HTERT-HM (cell line): ENCODE measurements around a stretch of chr6.

DNA sequence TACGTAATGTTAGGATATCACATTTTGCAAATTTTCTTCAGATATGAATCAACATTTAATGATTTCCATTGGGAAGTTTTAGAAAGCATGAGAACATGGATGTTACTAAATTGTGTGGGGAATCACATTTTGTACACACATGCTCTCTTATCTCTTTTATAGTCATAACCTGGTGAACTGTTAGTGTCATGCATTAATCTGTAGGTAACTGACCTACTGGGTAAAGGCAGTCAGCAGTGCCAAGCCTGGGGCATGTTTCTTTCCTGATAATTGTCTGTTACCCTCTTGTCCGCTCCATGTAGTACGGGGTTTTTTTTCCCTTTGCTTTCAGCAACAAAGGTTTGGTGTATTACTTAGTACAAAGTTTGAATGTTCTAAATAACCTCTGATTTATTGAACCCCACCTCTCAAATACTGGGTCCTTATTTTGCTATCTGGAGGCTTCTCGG is 498.9 kb downstream of the TFAP2B start:
- RRBS, result no CpG with 5 or more reads among the region's 4 CpGs

DNA sequence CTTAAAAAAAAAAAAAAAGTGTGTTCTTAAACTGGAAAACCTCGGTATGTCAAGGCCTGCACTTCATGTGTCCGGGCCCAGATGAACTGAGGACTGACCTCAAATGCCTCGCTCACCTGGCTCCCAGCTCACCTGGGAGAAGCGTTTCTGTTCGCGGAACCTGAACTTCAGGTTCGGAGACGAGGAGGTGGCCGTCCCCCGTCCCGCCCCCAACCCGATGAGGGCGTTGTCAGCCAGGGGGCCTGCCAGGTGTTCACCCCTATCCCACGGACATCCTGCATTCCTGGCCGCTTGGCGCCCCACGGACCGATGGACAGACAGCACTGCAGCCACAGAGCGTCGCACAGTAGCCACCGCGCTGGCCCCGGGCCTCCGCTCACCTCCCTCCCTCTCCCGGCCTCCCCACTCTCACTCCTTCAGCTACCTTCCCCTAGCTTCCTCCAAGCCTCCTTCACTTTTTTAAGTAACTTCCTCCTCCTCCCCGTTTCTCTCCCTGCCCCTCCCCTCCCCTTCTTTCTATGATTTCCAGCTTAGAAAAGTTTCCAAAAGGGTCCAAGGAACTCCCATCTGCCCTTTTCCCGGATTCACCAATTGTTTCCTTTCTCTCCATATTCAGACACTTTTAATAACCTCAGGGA is 22.6 kb upstream of the MCM3 start:
- RRBS, result 7% methylated on average over 1 of the region's 27 CpGs

GRCh38 chr6:52362306-52363393 is 699 bp downstream of the PAQR8 start:
- RRBS, result 2% methylated on average over 27 of the region's 71 CpGs

GRCh38 chr6:52397812-52398370 is 22.3 kb upstream of the EFHC1 start:
- RRBS, result no CpG with 5 or more reads among the region's 3 CpGs

DNA sequence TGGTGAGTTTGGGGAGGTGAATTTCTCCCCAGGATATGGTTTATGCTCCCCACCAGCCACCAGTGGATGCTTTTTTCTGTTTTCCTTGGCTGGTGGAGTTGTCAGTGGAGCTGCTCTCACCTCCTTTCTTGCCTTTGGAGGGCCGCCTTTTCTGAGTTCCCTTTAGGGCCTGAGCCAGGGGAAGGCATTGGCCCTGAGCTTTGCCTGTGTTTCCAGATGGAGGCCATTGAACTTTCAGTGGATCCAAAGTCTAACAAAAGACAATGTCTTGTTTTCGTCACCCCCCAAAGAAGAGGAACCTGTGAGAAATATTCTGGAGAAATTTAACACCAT is 4.4 kb upstream of the TMEM14A start:
- RRBS, result no CpG with 5 or more reads among the region's 2 CpGs

GRCh38 chr6:52724890-52725747 is 38.2 kb downstream of the GSTA2 start:
- RRBS, result no CpG with 5 or more reads among the region's 12 CpGs

DNA sequence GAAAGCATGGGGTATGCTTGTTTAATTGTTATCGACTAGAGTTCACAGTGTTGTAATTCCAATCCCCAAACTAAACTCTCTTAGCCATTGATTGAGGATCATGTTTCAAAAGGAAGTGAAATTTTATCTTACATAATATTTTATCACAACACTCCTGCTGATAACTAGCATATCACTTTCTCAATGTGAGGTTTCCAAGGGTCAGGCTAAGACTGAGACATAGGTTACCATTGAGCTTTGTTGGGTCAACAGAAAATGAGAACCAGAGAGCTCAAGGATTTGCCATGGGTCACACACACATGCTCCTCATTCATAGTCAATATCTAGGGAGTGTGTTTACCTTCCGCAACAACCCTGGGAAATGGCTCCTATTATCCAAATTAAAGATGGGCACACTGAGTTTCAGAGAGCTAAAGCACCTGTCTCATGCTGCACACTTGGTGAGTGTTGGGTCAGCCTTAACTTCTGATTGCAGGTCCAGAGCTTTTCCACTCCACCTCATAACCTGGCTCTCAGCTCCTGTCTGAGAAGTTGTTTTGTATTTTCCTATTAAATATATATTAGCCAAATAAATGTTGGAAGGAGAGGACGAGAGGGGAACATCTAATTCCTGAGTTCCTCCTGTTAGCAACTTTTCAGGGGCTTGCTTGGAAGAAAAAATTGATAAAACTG is 2.0 kb downstream of the GSTA1 start:
- RRBS, result no CpG with 5 or more reads among the region's 3 CpGs

DNA sequence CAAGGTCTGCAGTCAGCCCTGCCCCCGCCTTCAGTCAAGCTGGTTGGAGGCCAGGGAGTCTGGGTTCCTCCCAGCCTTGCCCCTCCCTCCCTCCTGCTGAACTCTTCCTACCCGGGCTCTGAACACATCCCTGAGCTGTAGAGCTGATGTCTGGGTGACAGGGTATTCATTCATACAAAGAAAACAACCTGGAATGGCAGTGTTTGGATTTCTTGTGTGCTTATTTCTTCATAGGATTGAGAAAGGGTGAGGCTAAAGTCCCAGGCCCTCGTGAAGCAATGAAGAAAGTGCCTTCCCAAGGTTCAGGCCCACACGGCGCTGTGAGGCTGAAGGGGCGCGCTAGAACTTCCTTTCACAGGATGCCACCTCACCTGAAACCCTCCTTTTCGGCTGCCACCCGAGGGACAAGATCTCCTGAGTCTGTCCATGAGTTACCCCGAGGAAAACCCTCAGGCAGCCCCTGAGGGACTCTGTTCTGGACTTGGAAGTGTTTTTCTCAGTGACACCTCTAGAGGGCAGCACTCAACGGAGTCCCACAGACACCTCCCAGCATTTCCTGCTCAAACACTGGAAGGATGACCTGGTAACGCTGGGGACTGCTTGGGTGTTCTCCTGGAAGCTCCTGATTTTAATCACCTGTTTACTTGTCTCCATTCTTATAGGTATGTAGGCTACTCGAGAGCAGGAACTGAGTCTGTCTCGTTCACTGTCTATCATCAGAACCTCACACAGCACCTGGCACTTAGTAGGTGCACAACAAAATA is 11.7 kb upstream of the GSTA1 start:
- RRBS, result no CpG with 5 or more reads among the region's 14 CpGs

DNA sequence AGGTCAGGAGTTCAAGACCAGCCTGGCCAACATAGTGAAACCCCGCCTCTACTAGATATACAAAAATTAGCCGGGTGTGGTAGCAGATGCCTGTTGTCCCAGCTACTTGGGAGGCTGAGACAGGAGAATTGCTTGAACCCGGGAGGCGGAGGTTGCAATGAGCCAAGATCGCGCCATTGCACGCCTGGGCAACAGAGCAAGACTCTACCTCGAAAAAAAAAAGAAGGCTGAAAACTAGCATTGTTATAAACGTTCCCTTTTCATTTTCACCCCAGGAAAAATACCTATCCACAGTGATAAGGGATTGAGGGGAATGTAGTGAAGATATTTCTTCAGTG is 9.3 kb downstream of the GSTA4 start:
- RRBS, result no CpG with 5 or more reads among the region's 9 CpGs

DNA sequence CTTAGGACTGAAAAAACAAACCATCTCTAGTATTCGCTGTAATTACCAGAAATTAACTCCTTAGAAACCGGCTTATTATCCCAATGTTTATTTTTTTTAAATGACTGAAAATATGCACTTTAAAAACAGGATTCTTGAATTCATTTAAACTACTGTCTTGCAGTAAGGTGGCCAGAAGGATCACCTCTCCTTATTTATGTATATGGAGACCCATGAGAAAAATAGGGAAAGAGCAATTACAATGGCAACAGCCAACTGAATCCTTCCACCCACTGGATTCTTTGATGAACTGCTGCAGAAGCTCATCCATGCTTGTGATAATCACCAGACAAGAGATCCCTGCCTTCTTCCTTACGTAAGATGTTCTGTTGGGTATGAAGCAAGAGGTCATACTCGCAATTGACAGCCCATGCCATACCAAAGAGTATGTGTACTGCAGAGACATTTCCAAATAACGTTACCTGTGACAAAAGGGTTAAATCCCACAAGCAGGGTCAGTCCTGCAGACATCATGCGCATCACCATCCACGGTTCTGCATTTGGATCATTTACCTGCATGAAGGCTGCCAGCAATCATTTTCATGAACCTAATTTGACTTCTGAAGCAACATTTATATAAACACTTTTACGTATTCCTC is 27.9 kb downstream of the ELOVL5 start:
- RRBS, result no CpG with 5 or more reads among the region's 8 CpGs

- RRBS, result no CpG with 5 or more reads among the region's 6 CpGs
These were observed 7.4 kb downstream of the ELOVL5 start for GRCh38 chr6:53341180-53341919.

GRCh38 chr6:53544088-53544234 is 940 bp downstream of the GCLC start:
- RRBS, result no CpG with 5 or more reads among the region's 5 CpGs

GRCh38 chr6:53647602-53647801 is 18.1 kb downstream of the KLHL31 start:
- RRBS, result no CpG with 5 or more reads among the region's 2 CpGs

DNA sequence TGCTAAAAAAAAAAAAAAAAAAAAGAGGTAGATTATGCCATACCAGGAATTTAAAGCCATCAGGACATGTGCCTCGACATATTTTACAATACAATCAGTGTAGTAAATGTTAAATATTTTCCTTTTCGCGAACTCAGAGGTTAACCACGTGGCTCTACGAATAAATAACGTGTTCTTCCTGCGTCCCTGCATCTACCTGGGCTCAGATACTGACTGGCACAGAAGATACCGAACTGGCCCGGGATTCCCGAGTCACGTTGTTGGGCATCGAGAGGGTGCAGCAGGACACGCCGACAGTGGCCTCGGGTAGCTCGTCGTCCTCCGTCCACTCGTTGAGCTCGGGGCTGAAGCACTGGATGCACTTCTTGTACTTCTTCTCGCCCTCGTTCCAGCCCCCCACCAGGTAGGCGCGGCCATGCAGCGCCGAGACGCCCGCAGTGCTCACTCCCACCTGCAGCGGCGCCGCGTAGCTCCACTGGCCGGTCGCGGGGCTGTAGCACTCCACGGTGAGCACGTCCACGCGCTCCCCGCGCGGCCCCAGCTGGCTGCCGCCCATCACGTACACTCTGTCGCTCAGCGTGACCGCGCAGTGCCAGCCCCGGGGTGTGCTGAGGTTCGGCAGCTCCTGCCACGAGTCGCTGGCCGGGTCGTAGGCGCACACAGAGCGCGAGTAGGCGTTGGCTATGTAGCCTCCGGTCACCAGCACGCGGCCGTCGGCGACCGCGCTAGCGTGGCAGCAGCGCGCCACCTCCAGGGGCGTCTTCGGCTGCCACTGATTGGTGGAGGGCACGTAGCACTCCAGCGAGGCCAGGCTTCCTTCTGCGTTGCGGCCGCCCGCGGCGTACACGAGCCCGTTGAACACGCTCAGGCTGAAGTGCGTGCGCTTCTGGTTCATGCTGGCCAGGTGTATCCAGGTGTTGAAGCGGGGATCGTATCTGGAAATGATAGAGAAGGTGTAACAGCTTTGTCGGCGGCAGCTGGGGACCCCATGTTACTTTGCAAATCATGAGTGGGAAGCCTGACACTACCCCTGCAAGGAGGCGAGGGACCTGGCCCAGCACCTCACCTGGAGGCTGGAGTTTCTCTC is 13.8 kb downstream of the KLHL31 start:
- RRBS, result 2% methylated on average over 11 of the region's 89 CpGs

- RRBS, result no CpG with 5 or more reads among the region's 5 CpGs
These were observed 910 bp downstream of the KLHL31 start for GRCh38 chr6:53664518-53665173.

DNA sequence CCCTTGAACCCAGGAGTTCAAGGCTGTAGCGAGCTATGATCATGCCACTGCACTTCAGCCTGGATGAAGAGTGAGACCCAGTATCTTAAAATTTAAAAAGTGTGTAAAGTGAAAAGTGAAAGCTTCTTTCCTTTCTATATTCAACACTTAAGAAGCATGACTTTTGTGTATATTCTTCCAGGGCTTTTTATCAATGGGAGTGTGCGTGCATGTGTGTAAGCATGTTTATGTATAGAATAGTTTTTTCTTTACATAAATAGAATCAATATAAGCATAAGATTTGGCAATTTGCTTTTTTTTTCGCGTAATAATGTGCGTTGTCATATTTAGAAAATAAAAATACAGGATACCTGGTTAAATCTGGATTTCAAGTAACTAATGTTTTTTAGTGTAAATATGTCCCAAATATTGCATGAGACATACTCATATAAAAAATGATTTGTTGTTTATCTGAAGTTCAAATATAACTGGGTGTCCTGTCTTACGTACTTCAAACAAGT is 38.9 kb upstream of the KLHL31 start:
- RRBS, result no CpG with 5 or more reads among the region's 6 CpGs

DNA sequence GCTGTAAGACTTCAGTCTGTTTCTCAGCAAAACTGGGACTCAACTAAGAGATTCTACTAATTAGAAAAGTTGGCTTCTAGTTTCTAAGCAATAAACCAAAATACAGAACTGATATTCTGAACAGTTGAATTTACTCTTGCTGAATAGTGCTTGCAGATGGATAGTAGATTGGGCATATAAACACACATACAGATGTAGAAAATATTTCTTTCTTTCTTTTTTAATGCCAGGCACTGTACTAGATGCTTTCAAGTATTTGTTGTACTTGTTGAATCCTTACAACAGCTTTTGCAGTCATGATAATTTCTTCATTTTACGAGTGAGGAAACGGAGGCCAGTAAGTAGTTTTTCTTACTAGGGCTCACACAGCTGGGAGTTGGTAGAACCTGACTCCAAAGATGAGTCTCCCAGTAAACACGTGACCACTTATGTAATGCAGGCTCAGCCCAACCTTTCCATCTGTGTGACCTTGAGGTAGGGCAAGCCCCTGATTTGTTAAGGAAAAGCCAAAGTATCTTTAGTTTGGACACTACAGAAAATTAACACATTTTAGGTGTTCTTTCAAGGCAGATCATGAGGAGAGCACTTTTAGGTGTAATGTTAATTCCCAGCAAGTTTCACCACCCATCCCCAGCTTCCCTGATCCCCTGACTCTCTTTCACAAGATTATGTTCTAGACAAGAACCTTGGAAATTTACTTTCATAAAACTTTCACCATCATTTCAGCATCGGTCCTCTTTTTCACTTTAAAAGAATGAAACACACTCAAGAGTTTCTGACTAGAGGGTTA is 111.2 kb downstream of the LRRC1 start:
- RRBS, result no CpG with 5 or more reads among the region's 4 CpGs

DNA sequence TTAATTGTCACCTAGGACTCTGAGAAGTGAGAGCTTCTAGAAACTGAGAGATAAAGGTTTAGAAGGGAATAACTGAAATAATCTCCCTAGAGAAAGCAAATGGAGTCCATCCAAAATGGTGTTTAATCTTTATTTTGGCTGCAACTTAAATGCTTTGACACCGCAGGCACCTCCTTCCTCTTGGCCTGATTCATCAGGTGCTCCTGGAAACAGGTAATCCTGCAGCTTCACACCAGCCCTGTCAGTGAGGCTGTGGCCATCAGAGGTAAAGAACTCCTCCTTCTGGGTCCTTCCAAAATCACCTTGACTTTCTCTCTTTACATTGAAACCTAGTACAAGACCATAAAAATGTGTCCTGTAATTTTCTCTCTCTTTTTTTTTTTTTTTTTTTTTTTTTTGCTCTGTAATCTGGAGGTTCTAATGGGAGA is 124.1 kb downstream of the LRRC1 start:
- RRBS, result no CpG with 5 or more reads among the region's 1 CpG

GRCh38 chr6:54255840-54256401 is 52.3 kb upstream of the TINAG start:
- RRBS, result no CpG with 5 or more reads among the region's 1 CpG